Epithelial cell of esophagus (primary cell): Measurements from ENCODE around the genes SPC24 and ZNF823.

DNA sequence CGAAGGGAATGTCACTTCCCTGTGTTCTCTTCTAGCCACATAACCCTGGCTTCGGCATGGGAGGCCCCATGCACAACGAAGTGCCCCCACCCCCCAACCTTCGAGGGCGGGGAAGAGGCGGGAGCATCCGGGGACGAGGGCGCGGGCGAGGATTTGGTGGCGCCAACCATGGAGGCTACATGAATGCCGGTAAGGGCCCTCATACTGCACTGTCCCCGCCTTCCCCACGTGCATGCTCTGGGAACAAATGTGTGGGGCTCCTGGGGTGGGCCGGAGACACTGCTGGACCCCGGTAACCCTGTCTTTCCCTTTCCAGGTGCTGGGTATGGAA lies 17.7 kb upstream of the QTRT1 start:
- RRBS, result 89% methylated on average over 9 of the region's 17 CpGs

- RRBS, result no CpG with 5 or more reads among the region's 18 CpGs
Observed at GRCh38 chr19:10685557-10686290, 15.5 kb upstream of the QTRT1 start.

GRCh38 chr19:10752155-10752637 lies 34.3 kb downstream of the DNM2 start:
- RRBS, result no CpG with 5 or more reads among the region's 9 CpGs

GRCh38 chr19:10769607-10770216 lies 51.8 kb downstream of the DNM2 start:
- RRBS, result no CpG with 5 or more reads among the region's 12 CpGs

- RRBS, result no CpG with 5 or more reads among the region's 12 CpGs
Observed at GRCh38 chr19:10786383-10786811, 49.6 kb downstream of the TMED1 start.

- RRBS, result no CpG with 5 or more reads among the region's 5 CpGs
Observed at GRCh38 chr19:10867914-10868433, 3.4 kb upstream of the CARM1 start.

GRCh38 chr19:10878233-10878678 lies 6.9 kb downstream of the CARM1 start:
- RRBS, result no CpG with 5 or more reads among the region's 3 CpGs

DNA sequence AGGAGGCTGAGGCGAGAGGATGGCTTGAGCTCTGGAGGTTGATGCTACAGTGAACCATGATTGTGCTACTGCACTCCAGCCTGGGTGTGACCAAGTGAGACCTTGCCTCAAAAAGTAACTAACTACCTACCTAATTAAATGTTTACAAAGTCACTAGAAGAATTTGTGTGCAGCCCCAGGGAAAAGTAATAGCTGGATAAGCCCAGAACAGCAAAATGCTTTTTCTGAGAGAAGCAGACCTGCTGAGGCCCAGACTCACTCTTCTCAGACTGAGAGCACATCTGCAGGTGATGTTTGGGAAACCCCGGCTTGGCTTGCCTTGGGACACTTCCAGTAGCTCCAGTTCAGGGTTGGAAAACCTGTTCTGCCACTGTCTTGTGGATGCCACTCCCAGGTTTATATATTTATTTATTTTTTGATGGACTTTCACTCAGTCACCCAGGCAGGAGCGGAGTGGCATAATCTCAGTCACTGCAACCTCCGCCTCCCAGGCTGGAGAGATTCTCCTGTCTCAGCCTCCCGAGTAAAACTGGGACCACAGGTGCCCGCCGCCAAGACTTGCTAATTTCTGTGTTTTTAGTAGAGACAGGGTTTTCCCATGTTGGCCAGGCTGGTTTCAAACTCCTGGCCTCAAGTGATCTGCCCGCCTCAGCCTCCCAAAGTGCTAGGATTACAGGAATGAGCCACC lies 8.0 kb upstream of the SMARCA4 start:
- RRBS, result no CpG with 5 or more reads among the region's 8 CpGs

- RRBS, result no CpG with 5 or more reads among the region's 12 CpGs
Observed at GRCh38 chr19:11035346-11035956, 53.8 kb upstream of the LDLR start.

DNA sequence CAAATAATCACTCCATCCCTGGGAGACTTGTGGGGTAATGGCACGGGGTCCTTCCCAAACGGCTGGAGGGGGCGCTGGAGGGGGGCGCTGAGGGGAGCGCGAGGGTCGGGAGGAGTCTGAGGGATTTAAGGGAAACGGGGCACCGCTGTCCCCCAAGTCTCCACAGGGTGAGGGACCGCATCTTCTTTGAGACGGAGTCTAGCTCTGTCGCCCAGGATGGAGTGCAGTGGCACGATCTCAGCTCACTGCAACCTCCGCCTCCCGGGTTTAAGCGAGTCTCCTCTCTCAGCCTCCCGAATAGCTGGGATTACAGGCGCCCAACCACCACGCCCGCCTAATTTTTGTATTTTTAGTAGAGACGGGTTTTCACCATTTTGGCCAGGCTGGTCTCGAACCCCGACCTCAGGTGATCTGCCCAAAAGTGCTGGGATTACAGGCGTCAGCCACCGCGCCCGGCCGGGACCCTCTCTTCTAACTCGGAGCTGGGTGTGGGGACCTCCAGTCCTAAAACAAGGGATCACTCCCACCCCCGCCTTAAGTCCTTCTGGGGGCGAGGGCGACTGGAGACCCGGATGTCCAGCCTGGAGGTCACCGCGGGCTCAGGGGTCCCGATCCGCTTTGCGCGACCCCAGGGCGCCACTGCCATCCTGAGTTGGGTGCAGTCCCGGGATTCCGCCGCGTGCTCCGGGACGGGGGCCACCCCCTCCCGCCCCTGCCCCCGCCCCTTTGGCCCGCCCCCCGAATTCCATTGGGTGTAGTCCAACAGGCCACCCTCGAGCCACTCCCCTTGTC lies 626 bp downstream of the LDLR start:
- RRBS, result 1% methylated on average over 5 of the region's 51 CpGs

DNA sequence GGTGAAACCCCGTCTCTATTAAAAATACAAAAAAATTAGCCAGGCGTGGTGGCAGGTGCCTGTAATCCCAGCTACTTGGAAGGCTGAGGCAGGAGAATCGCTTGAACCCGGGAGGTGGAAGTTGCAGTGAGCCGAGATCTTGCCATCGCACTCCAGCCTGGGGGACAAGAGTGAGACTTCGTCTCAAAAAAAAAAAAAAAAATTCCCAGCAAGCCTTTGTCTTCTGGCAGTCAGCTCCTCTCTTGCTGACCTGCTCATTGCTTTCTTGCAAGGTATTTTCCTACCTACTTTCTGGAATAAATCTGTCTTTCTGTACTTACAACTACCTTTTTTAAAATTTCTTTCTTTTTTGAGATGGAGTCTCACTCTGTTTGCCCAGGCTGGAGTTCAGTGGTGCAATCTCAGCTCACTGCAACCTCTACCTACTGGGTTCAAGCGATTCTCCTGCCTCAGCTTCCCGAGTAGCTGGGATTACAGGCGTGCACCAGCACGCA lies 14.9 kb downstream of the LDLR start:
- RRBS, result no CpG with 5 or more reads among the region's 11 CpGs

DNA sequence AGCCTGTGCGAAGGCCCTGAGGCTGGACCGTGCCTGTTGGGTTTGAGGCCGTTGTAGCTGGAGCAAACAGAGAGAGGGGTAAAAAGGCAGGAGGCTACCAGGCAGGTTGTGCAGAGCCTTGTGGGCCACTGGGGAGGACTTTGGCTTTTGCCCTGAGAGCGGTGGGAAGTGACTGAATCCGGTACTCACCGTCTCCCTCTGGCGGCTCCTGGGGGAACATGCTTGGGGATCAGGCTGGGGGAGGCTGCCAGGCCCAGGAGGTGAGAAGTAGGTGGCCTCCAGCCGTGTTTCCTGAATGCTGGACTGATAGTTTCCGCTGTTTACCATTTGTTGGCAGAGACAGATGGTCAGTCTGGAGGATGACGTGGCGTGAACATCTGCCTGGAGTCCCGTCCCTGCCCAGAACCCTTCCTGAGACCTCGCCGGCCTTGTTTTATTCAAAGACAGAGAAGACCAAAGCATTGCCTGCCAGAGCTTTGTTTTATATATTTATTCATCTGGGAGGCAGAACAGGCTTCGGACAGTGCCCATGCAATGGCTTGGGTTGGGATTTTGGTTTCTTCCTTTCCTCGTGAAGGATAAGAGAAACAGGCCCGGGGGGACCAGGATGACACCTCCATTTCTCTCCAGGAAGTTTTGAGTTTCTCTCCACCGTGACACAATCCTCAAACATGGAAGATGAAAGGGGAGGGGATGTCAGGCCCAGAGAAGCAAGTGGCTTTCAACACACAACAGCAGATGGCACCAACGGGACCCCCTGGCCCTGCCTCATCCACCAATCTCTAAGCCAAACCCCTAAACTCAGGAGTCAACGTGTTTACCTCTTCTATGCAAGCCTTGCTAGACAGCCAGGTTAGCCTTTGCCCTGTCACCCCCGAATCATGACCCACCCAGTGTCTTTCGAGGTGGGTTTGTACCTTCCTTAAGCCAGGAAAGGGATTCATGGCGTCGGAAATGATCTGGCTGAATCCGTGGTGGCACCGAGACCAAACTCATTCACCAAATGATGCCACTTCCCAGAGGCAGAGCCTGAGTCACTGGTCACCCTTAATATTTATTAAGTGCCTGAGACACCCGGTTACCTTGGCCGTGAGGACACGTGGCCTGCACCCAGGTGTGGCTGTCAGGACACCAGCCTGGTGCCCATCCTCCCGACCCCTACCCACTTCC lies 24.3 kb downstream of the SPC24 start:
- RRBS, result no CpG with 5 or more reads among the region's 30 CpGs

DNA sequence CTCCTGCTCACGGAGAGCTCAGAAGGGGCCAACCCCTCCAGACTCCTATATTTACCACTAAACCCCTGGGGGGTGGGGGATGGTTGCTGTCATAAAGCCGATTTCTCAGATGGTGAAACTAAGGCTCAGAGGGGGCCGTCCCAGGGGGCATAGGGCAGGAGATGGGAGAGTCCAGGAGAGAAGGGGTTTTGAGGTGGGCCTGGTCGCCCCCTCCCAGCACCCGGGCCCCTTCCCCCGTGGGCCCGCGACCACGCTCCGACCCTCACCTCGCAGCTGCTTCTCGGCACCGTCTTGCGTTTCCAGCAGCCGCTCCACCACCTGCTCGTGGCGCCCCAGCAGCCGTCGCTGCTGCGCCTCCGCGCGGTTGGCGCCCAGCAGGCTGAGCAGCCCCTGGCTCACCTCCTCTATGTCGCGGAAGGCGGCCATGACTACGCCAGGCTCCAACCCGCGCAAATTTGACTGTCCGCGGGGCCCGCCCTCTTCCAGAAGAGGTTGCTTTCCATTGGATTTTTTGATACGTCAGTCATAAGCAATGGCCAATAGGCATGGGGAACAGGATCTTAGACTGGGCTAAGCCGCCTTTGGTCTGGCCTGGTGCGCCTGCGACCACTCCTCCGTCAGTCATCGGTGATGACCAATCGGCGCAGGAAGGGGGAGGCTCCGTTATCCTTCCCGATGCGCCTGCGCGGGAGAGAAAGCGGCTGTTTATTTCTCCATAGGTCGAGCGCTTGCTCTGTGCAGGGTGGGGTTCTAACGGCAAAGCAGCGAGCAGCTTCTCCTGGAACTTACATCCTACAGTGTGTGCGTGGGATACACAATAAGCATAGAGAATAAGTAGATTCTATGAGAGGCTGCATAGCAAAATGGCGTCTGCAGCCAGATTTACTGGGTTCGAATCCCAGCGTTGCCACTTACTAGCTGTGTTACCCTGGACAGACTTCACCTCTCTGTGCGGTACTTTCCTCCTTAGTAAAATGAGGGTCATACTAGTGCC lies at the start of gene SPC24:
SPC24 (minus strand) TSS at position 432 of the 994 bp plus-strand sequence.
- RRBS, result no CpG with 5 or more reads among the region's 56 CpGs

DNA sequence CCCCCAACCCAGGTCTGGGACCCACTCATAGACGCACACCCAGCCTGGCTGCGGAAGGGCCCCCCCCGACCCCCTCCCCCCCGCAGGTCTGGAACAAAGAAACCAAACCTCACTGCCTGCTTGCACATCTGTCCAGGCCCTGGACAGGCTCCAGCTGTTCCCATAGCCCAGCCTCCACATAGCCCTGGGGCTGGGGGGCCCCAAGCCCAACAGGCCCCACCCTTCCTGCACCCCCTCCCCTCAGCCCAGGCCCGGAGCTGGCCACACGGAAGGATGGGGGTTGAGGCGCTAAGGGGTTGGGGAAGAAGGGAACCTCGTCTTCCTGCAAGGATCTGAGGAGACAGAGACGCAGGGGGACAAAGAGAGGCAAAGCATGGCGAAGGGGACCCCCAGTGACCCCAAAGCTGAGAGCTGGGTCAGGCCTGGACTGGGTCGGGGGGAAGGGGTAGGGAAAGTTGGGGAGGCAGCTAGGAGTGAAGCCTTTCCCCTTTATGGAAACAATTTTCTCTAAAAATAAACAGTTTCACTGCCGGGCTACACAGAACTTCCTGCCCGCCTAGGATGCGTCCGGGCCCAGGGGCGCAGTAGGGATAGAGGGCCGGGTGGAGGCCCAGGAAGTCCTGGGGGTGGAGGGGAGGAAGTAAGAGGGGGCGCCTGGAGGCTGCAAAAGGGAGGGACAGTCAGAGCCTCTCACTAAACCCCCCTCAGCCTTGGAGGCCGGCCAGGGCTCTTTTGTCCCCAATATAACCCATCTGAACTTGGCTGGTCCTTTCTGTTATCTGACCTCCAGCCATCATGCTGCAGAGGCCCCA lies 2.5 kb downstream of the KANK2 start:
- RRBS, result 18% methylated on average over 3 of the region's 19 CpGs

GRCh38 chr19:11251649-11252339 lies 10.5 kb downstream of the DOCK6 start:
- RRBS, result no CpG with 5 or more reads among the region's 11 CpGs

- RRBS, result no CpG with 5 or more reads among the region's 7 CpGs
Observed at GRCh38 chr19:11345162-11345579, 897 bp downstream of the TMEM205 start.

DNA sequence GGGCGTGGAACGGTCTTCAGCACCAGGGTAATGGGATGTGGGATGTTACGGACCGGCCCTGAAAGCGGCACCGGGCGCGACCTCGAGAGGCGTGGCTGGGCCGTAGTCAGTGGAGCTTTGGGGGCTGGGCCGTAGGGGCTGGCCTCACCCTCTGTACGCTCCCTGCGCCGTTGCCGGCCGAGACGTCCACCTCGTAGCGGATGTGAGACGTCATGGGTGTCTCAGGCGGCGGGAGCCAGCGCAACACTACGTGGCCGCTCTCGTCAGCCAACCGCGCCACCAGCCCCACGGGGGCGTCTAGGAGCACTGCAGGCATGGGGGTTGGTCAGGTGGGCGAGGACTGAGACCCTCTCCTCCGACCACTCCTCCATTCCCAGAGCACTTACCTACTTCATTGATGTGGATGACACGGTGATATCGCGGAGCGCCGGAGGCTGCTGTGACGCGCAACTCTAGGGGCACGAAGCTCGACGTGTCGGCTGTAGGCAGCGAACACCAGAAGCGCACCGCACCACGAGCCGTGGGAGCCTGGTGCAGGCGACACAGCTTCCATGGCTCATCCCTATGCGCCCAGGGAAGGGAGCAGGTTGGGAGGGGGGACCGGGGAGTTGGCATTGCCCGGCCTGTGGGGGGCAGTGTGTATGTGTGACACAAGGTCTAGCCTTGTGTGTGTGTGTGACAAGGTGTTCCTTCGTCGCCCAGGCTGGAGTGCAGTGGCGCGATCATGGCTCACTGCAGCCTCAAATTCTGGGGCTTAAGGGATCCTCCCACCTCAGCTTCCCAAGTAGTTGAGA lies 2.4 kb downstream of the EPOR start:
- RRBS, result no CpG with 5 or more reads among the region's 57 CpGs

DNA sequence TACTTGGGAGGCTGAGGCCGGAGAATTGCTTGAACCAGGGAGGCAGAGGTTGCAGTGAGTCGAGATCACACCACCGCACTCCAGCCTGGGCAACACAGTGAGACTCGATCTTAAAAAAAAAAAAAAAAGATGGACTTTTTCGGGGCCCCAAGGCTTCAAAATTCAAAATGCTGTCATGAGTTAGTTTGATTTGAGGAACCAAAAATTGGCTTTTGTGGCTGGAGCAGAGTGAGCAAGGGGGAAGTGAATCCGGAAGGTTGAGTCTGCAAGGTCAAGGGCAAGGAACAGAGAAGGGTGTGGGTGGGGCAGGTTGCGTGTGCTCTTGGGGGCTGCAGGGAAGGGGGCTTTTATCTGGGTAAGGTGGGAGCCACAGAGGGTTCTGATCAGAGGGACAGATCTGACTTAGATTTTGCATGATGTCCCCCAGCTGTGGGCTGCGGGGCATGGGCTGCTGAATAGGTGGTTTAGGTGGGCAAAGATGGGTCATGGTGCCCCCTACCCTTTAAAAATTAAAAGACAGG lies 6.5 kb upstream of the ACP5 start:
- RRBS, result no CpG with 5 or more reads among the region's 8 CpGs

GRCh38 chr19:11738733-11739430 lies at the start of gene ZNF823:
Gene ZNF823, minus strand, starts transcription at chr19:11738946.
- RRBS, result no CpG with 5 or more reads among the region's 36 CpGs

DNA sequence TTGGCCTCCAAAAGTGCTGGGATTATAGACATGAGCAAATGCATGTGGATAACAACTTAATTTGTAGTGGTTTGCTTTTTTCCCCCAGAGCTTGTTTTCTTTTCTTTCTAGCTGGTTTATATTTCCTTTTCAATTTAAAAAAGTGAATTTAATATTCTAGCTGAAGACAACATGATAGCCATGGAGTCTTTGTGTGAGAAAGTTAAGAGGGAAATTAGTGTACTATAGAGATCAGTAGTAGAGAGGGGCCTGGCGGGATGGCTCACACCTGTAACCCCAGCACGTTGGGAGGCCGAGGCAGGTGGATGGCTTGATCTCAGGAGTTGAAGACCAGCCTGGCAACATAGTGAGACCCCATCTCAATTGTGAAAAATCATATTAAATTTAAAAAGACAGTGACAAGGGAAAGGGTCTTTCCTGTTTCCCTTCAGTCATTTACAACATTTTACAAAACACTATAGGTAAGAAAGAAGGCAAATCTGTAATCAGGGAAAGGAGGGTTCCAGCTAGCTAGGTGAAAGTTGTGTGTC lies 3.7 kb downstream of the ZNF763 start:
- RRBS, result no CpG with 5 or more reads among the region's 3 CpGs